ENCODE measurements around the genes GSE1 and GINS2.

- PRO-cap, 6 experiments: no peak in any of the 6 experiments
- RAMPAGE, long total RNA, 2 experiments: no peak in any of the 2 experiments
- RRBS: no CpG with 5 or more reads among the region's 12 CpGs
Measured at GRCh38 chr16:85488160-85488788, 124.8 kb upstream of the GSE1 start.

- PRO-cap, 6 experiments: no peak in any of the 6 experiments
- RAMPAGE, long total RNA, 2 experiments: no peak in any of the 2 experiments
- RRBS: 81% methylated on average over 1 of the region's 9 CpGs
Measured at GRCh38 chr16:85542254-85542634, 70.9 kb upstream of the GSE1 start.

DNA sequence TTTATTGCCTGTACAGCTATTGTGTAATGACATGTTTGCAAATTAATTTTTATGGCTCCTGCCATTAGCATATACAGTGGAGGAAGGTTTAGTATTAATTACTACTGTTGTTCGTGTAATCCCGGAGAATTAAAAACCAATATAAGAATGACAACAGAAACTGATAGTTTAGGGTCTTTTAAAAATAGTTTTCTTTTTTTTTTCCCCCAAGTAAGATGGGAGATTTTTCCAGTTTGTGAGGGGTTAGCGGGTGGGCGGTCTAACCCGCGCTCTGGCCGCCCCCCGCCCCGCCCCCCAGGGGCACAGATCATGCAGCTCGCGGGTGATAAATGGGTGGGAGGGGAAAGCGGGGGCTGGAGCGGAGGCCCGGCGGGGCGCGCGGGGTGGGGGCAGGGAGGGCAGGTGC is 60.3 kb upstream of the GSE1 start:
- PRO-cap, 6 experiments: no peak in any of the 6 experiments
- RAMPAGE, long total RNA, 2 experiments: no peak in any of the 2 experiments
- RRBS: 5% methylated on average over 5 of the region's 18 CpGs

DNA sequence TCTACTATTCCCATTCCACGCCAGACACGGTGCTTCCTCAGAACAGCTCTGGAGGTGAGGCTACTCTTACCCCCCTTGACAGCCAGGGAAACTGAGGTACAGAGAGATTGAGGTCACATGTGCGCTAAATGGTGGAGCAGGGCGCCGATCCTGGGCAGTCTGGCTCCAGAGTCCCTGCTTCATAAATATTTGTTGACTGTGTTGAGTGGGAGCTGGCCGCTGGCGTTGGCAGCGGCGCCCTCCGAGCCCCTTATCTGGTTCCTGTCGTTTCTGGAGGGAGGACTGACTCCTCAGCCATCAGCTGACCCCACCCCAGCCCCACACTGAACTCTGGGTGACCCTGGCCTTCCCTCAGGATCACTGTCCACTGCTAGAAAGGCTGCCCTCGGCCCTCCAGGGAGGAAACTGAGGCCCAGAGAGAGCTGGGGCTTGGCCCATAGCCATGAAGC is 51.9 kb upstream of the GSE1 start:
- PRO-cap, 6 experiments: no peak in any of the 6 experiments
- RAMPAGE, long total RNA, 2 experiments: no peak in any of the 2 experiments
- RRBS: no CpG with 5 or more reads among the region's 12 CpGs

- PRO-cap, 6 experiments: no peak in any of the 6 experiments
- RAMPAGE, long total RNA, 2 experiments: no peak in any of the 2 experiments
- RRBS: no CpG with 5 or more reads among the region's 10 CpGs
Measured at GRCh38 chr16:85561626-85562028, 51.5 kb upstream of the GSE1 start.

DNA sequence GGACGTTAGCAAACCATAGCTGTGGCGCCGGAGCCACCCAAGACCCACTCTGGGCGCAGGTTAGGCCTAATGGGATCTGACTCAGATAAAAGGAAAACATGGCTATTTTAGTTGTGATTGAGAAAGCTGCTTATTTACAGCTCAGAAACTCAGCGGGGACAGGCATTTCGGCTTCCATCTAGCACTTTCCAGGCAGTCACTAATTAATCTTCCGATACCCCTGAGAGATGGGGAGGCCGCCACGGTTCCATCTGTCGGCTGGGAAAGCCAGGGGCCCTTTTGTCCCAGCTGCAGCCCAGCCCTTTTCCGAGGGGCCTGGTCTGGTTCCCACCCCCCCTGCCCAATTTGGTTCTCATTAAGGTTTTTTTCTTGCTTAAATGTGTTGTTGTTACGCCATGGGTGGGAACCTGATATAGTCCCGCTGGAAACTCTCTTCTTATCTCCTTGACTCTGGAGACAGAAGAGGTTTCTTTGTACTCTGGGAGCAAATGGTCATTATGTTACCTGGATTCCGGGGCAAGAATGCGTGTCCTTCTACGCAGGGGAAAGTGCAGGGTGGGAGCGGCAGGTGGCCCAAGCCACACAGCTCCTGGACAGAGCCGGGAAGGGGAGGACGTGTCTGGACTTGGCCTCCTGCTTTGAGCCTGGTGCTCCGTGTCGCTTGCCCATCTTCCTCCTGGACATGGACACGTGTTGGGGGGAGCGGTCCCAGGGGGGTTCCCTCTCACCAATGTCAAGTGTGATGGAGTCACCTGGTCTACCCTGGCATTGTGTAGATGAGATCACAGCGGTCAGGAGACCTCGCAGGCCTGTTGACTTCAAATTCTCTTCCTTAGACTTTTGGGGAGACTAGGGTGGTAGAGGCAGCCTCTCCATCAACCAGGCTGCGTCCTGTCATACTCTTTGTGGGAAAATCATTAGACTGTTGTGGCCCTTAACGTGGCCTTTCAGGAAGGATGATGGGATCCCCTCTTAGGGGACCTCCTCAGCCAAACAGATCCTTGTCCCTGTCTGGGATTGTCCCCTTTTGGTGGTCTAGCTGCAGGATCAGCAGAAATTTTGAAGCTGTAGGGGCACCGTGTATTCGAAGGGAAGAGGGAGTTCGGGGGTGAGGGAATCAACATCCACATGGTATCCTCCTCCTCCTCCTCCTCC is 50.7 kb upstream of the GSE1 start:
- PRO-cap, 6 experiments: no peak in any of the 6 experiments
- RAMPAGE, long total RNA, 2 experiments: no peak in any of the 2 experiments
- RRBS: 62% methylated on average over 4 of the region's 30 CpGs

- PRO-cap, 6 experiments: no peak in any of the 6 experiments
- RAMPAGE, long total RNA, 2 experiments: no peak in any of the 2 experiments
- RRBS: 76% methylated on average over 7 of the region's 16 CpGs
Measured at GRCh38 chr16:85571449-85572079, 41.6 kb upstream of the GSE1 start.

- PRO-cap, 6 experiments: no peak in any of the 6 experiments
- RAMPAGE, long total RNA, 2 experiments: no peak in any of the 2 experiments
- RRBS: no CpG with 5 or more reads among the region's 16 CpGs
Measured at GRCh38 chr16:85582321-85582800, 30.8 kb upstream of the GSE1 start.

DNA sequence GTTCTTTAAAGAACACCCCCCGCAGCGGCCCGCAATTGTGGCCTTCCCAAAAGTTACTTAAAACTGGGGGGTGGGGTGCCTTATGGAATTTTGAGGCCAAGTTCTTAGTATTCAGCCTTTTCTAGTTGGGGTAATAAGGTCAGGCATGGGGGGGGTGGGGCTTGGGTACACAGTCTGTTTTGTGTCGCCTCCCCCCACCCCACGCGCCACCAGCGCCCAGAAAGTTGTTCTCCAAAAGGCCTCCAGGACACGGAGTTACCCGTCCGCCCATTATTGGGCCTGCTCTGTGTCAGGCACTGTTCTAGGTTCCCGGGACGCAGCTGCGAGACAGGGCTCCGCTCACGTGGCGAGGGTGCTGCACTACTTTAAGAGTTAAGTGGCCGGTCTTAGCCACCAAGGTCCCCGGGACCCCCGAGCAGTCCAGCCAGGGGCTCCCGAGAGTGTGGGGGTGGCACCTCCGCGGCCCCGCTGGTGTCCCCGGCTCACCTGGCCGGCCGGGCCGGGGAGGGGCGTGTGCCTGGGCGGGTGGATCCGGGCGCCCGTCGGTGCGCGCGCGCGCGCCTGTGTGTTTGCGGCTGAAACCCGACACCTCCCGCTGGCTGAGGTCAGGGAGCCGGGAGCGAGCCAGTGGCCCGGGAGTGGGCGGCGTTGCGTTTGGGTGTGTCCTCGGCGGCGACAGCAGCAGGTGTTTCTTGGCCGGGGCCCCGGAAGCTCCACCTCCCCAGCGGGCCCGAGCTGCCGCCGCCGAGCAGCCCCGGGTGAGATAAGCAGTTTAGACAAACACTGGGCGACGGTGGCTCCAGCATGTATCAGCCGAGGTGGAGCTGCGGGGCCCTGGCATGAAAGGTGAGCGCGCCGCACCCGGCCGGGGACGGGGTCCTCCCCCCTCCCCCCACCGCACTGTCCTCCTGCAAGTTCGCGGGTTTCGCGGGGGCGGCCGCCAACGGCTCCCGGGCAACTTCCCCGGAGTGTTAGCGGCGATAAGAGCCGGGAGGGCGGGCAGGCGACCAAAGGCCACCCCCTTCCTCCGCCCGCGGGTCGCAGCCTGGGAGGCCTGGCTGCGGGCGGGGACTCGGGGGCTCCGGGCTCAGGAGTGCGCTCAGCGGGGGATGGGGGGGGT is at the start of gene GSE1:
Gene GSE1 (plus strand): TSS at position 770 of the 1,120 bp plus-strand sequence.
- PRO-cap, 6 experiments: peak in 6 of 6 experiments; most common plus-strand start position 775 of the sequence (in 4); most common minus-strand start position 488 of the sequence (in 2)
- RAMPAGE, long total RNA, 2 experiments: no peak in any of the 2 experiments
- RRBS: 1% methylated on average over 65 of the region's 94 CpGs

GRCh38 chr16:85626859-85627877 is 14.0 kb downstream of the GSE1 start:
- PRO-cap, 6 experiments: peak in 4 of 6 experiments; most common plus-strand start chr16:85627317 (in 1); most common minus-strand start chr16:85627304 (in 4)
- RAMPAGE, long total RNA, 2 experiments: no peak in any of the 2 experiments
- RRBS: 10% methylated on average over 2 of the region's 27 CpGs

DNA sequence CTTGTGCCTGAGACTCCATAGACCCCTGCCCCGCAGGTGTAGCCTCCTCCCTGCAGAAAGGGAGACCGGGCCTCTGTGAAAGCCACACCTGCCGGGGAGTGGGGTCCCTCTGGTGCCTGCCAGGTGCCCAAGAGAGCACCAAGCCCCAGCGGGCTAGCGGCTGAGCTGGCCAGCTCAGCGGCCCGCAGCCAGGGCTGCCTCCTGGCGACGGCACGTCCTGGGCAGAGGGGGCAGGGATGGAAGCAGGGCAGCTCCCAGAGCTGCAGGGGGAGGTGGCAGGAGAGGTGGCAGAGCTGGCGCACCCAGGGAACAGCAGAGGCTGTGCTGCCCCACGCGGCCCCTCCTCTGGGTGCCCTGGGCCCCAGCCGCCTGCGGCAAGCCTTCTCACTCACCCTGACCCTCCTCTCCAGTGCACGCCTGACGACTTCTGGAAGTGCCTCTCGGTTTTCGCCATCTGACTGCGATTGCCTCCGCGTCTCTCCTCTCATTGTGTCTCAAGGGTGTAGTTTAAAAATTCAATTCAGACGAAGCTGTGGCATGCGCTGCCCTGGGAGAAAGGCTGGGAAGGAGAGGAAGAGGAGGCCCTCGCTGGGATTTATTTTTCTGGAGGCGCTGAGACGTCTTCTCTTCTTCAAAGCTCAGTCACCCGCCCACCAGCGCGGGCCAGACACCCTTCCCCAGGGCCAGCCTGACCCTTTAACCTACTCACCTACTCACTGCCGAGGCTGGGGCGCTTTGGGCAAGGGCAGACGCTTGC is 24.8 kb downstream of the GSE1 start:
- PRO-cap, 6 experiments: no peak in any of the 6 experiments
- RAMPAGE, long total RNA, 2 experiments: no peak in any of the 2 experiments
- RRBS: 67% methylated on average over 1 of the region's 33 CpGs

DNA sequence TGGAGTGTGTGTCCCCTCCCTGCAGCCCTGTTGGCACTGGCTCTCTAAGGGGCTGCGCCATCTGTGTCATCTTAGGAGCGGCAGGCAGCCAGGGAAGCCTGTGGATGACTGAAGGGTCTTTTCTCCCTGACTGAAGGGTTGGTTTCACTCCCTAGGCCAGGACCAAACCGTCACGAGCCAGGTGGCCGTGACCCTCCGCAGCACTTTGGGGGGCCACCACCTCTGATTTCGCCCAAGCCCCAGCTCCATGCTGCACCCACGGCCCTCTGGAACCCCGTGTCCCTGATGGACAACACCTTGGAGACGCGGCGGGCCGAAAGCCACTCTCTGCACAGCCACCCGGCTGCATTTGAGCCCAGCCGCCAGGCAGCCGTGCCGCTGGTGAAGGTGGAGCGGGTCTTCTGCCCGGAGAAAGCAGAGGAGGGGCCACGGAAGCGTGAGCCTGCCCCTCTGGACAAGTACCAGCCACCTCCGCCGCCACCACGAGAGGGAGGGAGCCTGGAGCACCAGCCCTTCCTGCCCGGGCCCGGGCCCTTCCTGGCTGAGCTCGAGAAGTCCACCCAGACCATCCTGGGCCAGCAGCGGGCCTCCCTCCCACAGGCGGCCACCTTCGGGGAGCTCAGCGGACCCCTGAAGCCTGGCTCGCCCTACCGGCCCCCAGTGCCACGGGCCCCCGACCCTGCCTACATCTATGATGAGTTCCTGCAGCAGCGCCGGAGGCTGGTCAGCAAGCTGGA is 27.6 kb downstream of the GINS2 start:
- PRO-cap, 6 experiments: no peak in any of the 6 experiments
- RAMPAGE, long total RNA, 2 experiments: no peak in any of the 2 experiments
- RRBS: 91% methylated on average over 11 of the region's 37 CpGs

DNA sequence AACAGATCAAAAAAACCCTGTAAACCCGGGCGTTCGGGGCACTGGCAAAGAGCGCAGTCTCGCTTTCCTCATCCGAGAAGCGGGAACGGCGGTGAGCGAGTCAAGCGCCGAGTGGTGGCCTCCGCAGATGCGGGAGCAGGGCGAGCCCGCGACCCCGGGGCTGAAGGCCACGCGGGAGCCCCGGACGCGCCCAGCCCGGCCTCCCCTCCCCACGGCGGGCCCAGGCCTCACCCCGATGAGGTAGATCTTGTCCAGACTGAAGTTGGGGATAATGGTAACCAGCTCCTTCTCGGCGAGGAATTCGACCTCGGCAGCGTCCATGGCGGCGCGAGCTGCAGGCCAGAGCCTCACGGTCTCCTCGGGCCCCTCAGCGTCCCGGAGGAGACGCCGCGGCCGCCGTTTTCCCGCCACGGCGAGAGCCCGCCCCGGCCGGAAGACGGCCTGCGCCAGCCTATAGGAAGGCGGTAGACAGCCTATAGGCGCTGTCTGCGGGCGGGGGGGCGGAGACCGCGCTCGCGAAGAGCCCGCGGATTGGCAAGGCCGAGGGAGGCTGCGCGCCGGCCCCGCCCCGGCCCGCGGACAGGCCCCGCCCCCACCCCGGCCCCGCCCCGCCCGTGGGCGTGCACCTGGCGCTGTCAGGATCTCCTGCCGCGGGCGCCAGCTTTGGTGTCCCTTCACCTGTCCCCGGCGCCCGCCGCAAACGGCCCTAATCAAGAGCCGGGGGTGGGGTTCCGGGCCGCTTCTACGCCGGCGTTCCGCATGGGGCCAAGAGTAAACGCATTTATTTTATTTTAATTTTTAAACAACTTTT is at the start of gene GINS2:
Gene GINS2 (minus strand): TSS at position 377 of the 811 bp plus-strand sequence.
- PRO-cap, 6 experiments: no peak in any of the 6 experiments
- RAMPAGE, long total RNA, 2 experiments: start-site peak on the minus strand in 2 of 2 experiments, centred at positions 420 to 421 of the sequence, 8 to 15 reads per replicate
- RRBS: 3% methylated on average over 29 of the region's 94 CpGs

DNA sequence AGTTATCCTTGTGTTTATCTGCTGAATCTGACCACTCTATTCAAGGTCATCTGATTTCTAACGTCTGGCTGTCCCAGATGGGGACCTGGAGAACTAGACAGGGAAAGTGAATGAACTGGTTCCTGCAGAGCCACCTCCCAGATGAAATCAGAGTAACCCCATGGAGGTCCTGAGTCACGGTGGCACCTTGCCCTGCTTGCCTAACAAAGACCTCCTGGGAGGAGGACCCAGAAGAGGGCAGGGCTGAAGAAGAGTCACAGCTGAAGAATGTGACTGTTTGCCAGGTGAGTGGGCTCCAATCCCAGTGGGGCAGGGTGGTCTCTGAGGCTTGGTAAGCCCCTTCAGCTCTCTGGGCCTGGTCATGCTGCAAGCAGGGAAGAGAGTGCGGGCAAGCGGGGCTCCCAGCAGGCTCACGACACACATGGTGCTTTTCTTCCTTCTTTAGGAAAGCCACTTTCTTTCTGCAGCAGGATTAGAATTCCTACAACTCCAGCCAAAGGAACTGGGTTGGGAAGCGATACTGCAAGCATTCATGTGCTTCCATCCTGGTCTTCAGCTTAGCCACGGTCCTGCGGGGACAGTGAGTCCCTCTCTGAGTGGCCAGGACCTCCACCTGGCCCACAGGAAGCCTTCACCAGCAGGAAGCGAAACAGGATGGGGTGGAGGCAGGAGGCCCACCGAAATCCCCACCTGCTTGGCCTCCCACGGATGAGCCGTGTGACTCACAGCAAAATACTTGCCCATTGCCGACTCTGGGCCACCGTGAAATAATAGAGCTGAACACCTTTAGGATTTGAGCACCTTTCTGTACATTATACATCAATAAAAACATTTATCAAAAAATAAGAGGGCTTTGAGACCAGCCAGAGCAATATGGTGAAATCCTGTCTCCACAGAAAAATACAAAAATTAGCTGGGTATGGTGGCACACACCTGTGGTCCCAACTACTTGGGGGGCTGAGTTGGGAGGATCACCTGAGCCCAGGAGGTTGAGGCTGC is 4.2 kb downstream of the C16orf74 start:
- PRO-cap, 6 experiments: no peak in any of the 6 experiments
- RAMPAGE, long total RNA, 2 experiments: no peak in any of the 2 experiments
- RRBS: no CpG with 5 or more reads among the region's 14 CpGs

GRCh38 chr16:85914926-85915503 is 16.1 kb downstream of the IRF8 start:
- PRO-cap, 6 experiments: no peak in any of the 6 experiments
- RAMPAGE, long total RNA, 2 experiments: no peak in any of the 2 experiments
- RRBS: no CpG with 5 or more reads among the region's 15 CpGs

GRCh38 chr16:85922874-85923317 is 23.9 kb downstream of the IRF8 start:
- PRO-cap, 6 experiments: no peak in any of the 6 experiments
- RAMPAGE, long total RNA, 2 experiments: no peak in any of the 2 experiments
- RRBS: no CpG with 5 or more reads among the region's 8 CpGs

- PRO-cap, 6 experiments: no peak in any of the 6 experiments
- RAMPAGE, long total RNA, 2 experiments: no peak in any of the 2 experiments
- RRBS: 90% methylated on average over 5 of the region's 19 CpGs
Measured at GRCh38 chr16:85936457-85936975, 37.6 kb downstream of the IRF8 start.

- PRO-cap, 6 experiments: no peak in any of the 6 experiments
- RAMPAGE, long total RNA, 2 experiments: no peak in any of the 2 experiments
- RRBS: no CpG with 5 or more reads among the region's 11 CpGs
Measured at GRCh38 chr16:85946126-85946705, 47.3 kb downstream of the IRF8 start.

GRCh38 chr16:85995752-85996272 is 96.8 kb downstream of the IRF8 start:
- PRO-cap, 6 experiments: no peak in any of the 6 experiments
- RAMPAGE, long total RNA, 2 experiments: no peak in any of the 2 experiments
- RRBS: 92% methylated on average over 2 of the region's 17 CpGs

- PRO-cap, 6 experiments: no peak in any of the 6 experiments
- RAMPAGE, long total RNA, 2 experiments: no peak in any of the 2 experiments
- RRBS: 30% methylated on average over 15 of the region's 27 CpGs
Measured at GRCh38 chr16:86198287-86199200, 299.6 kb downstream of the IRF8 start.

Measured in heart left ventricle (tissue), 7 donors.